ENCODE data around the genes PTMS and CDCA3.

DNA sequence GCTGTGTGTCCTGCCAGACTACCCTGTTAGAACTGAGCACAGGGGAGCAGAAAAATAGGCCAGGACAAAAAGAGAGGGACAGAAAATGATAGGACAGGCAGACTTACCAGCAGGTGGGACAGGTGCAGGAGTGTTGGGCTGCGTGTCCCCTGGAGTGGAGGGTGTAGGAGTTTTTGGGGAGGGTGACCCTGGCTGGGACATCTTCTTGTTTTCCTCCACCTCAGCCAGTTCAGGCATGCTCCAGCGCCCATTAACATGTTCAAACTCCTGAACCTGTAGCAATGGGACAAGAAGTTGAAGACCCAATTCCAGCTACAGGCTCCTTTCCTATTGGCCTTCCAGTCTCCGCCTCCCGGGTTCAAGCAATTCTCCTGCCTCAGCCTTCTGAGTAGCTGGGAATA lies 13.5 kb upstream of the NOP2 start:
- RAMPAGE, long total RNA, result no peak
- RRBS, result no CpG with 5 or more reads among the region's 4 CpGs

- RAMPAGE, long total RNA, result no peak
- RRBS, result no CpG with 5 or more reads among the region's 3 CpGs
These were observed 4.7 kb upstream of the CHD4 start for GRCh38 chr12:6611980-6612105.

DNA sequence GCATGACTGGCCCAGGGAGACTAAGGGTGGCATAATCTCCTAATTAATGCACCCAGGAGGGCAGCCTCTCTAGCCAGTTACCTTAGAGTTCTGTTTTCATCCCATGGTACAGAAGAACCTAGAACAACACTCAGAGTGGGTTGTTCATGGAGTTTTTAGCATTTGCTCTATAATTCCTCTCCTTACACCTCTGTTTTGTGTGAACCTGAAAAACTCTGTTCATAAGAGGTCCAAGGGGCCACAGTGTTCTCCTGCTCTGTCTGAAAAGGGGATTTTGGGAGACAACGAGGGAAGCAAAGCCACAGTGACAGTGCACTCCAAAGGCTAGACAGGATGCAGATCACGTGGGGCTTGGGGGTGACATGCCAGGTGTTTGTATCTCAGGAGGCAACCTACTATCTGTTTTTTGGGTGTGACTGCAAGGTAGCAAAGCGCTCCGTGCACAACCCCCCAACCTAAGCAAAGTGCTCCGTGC lies 5.0 kb upstream of the CHD4 start:
- RAMPAGE, long total RNA, result no peak
- RRBS, result no CpG with 5 or more reads among the region's 5 CpGs

GRCh38 chr12:6612581-6613445 lies 5.6 kb upstream of the CHD4 start:
- RAMPAGE, long total RNA, result no peak
- RRBS, result 14% methylated on average over 1 of the region's 20 CpGs

DNA sequence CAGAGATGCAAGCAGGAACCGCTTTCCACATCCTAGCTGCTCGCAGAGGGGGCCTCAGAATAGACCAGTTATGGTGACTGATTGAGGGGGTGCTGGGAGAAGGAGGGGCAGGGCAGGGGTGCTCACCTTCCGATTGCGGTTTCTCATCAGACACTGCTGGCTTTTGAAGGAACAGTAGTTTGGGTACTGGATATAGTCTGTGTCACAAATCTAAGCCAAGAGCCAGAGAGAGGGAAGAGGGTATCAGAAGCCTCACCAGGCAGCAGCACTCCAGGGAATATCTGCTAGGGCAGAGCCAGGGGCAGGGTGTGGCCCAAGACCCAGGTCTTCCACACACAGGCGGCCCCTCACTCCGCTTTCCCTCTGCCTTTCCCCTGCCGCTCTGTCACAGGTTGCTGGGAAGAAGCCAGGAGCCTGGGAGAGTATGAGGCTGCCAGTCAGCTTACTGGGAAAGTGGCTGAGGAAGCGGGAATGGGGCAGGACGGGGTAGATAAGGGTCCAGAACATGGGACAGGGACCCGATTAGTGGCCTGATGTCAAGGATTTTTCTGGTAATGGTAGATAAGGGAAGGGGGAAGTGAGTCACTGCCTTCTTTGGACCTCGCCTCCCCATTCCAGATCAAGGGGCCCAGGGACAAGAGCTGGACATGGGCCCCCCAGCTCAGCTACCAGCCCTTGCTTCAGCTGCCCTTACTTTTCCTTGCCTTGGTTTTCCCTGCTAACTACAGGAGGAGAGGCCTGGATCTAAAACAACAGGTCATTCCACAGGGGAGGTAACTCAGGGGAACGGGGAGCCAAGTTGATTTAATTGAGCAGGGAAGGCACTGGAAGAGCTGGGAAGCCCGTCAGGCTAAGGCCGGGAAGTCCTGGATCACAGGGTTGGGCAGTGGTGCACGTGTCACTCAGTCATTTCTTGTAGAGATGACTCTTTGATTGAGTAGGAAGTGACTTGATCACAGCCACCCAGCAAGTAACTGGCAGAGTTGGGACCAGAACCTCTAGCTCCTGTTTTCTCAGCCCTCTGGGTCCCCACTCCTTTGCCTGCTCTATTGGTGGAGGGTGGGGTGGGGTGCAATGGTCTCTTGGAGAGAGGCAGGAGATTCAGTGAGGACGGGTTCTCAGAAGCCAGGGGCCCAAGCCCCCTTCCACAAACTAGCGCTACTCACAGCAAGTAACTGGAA lies 3.5 kb upstream of the LPAR5 start:
- RAMPAGE, long total RNA, result no peak
- RRBS, result no CpG with 5 or more reads among the region's 17 CpGs

DNA sequence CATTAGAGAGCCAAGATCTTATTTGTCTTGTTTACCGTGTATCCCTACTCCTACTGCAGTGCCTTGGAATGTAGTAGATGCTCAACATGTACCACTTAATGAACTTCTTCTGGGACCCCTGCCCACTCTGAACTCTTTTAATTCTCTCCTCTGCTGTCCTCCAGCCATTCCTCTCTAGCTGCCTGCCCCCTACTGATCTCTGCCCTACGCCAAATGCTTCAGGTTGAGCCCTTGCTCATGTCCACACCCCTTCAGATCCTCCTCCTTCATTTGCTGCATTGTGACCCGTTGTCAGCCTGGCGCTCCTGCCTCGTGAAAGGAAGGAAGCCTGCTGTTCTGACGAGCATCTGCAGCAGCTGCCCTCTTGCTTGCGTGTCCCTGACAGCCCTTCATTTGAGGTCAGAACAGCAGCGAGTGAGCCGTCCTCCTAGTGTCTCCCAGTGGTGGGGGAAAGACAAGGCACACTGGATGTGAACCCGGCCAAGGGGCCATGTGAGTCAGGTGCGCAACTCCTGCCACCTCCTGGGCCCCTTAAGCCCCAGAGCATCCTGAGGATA lies 2.9 kb upstream of the PIANP start:
- RAMPAGE, long total RNA, result no peak
- RRBS, result no CpG with 5 or more reads among the region's 11 CpGs

GRCh38 chr12:6708549-6709385 lies 8.2 kb upstream of the PIANP start:
- RAMPAGE, long total RNA, result no peak
- RRBS, result no CpG with 5 or more reads among the region's 26 CpGs

- RAMPAGE, long total RNA, result no peak
- RRBS, result 1% methylated on average over 34 of the region's 85 CpGs
These were observed at the start of gene PTMS for GRCh38 chr12:6765982-6766796. TSS of gene PTMS (plus strand) at chr12:6766363.

DNA sequence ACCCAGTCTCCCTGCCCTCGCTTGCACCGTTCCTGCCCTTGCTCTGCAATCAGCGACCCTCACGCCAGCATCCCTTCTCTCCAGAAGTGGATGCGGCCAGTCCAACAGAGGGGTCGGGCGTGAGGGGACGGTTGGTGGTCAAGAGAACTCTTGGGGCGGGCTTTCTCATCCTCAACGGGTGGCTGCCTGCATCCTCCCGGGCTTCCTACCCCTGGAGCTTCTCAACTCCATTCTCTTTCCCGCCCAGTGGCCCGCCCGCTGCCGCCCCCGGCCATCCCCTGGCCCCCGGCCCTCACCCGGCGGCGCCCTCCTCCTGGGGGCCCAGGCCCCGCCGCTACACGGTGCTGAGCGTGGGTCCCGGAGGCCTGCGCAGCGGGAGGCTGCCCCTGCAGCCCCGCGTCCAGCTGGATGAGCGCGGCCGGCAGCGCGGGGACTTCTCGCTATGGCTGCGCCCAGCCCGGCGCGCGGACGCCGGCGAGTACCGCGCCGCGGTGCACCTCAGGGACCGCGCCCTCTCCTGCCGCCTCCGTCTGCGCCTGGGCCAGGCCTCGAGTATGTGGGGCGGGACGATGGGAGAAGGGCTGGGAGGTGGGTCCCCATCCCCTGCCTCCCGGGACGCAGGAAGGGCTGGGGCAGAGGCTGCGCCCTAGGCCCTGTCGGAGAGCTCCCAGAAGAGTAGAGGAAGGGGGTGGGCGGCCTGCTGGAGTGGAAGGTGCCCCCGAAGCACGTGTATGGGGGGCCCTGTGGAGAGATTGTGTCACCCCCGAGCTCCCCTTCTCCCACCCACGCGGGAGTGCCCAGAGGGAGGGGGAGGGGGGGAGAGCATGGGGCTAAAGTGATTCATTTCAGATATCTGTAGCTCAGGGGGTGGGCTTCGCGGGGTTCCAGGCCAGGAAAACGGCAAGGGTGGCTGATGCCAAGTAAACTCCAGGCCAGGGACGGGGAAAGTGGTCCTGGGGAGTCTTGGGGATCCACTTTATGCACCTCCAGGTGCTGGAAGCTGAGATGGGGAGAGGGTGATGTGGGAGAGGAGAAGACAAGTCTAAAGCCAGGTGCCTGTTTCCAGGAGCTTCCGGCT lies 1.5 kb downstream of the LAG3 start:
- RAMPAGE, long total RNA, result no peak
- RRBS, result 5% methylated on average over 26 of the region's 70 CpGs

- RAMPAGE, long total RNA, result no peak
- RRBS, result no CpG with 5 or more reads among the region's 9 CpGs
These were observed 1.6 kb upstream of the GPR162 start for GRCh38 chr12:6819861-6820667.

DNA sequence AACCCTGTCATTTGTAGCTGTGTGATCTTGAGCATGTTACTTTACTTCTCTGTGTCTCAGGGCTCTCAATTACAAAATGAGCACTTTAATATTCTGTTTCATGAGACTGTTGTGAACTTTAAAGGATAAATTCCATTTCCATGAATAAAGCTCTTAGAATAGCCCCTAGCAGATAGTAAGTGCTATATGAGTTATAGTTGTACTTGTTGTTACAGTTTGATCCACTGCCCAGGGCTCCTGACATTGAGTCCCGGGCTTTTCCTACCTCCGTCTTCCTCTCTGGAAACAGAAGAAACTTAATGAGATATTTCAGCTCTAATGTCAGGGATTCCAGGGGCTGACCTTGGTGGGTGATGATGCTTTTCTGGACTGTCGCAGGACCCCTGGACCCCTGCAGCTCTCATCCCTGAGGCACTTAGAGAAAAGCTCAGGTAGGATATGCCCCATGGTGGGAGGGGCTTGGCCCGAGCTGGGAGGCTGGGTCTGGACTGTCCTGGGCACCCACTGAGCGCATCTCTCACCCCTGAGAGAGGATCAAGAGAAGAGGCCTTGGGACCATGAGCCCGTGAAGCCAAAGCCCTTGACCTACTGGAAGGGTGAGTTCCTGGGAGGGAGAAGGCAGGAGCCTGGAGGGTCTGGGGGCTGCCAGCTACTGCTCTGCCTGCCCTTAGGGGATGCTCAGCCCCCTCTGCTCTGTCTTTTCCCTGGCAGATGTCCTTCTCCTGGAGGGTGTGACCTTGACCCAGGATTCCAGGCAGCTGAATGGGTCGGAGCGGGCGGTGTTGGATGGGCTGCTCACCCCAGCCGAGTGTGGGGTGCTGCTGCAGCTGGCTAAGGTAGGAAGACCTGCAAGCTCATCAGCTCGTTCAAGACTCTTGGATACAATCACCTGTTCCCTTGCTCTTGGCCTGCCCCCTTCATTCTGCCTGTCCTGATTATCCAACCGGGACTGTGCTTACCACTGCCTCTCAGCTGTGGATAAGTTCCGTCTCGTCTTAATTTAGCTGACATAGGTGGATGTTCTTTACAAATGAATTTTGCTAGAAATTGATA lies 5.3 kb downstream of the P3H3 start:
- RAMPAGE, long total RNA, result no peak
- RRBS, result no CpG with 5 or more reads among the region's 14 CpGs

DNA sequence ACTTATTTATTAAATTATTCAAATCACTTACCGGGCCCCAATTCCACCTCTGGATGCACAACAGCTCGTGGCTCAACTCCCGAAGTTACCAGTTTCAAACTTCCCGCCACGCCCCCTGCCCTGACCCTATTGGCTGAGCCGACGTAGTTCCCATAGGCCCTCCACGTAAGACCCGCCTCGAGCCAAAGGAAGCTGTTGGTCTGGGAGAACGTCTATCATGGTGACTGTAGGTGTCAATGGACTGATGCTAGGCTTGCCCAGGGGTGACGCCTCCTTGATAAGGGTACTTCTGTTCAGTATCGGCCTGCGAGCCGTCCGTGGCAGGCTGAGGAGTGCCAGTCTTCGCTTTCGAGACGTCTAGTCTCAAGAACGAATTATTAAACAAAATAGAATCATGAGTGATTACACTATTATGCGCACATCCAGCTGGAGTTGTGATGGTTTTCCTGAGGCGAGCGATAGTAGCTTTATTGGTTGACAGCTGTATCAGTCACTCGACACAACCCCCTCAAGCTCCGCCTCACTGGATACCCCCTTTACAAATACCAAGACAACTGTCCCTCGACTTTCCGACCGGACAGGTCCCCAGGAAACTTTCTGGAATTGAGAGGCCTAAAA lies at the start of gene CDCA3:
CDCA3 (minus strand) TSS at position 96 of the 618 bp plus-strand sequence.
- RAMPAGE, long total RNA, result start-site peak on the minus strand centred at position 72 of the sequence, 49 bp wide, 24 and 7 reads in 2 replicates
- RRBS, result 0% methylated on average over 1 of the region's 28 CpGs

DNA sequence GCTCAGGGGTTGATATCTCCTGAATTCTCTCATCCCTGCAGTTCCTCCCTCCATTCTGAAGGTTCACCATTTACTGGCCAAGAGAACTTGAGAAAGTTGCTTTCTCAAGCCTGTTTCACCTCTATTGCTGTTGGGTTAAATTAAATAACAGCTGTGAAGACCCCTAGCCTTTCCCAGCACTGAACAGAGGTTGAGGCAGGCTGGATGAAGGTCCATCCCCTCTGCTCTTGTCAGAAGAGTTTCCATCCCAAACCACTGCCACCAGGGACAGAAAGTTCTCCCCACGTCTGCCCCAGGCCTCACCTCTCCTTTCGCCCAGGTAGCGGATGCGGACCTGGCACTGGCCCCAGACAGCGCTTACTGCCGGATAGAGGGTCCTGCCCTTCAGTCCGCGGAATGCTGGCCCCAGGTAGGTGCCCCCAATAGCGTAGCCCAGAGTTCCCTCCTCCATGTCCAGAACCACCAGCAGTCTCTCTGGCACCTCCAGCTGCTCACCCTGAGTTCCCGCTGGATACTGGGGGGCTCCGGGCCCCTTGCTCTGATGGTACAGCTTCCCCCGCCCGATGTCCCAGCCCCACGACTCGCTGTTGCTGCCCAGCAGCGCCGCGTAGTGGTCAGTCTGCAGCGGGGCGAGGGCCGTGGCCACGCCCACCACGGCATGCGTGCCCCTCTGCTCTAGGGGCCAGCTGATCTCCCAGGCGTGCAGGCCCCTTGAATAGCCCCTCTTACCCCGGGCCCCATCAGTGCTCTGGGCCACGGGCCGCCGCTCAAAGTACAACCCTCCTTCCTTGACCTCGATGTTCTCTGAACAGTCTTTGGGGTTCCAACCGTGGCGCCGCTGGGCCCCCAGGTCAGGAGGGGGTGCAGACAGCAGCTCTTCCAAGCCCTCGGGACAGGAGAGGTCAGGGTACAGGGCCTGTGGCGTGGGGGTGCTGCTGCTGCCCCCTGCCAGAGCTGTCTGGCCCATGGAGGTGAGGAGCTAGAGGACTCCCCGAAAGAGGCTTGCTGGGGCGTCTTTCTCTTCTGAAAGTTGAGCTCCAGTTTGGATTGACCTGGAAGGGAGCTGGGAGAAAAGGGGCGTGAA lies 826 bp downstream of the SPSB2 start:
- RAMPAGE, long total RNA, result no peak
- RRBS, result no CpG with 5 or more reads among the region's 38 CpGs

- RAMPAGE, long total RNA, result start-site peak on the plus strand at chr12:6963183-6963233, 86 and 150 reads in 2 replicates
- RRBS, result 33% methylated on average over 6 of the region's 34 CpGs
These were observed 7.7 kb downstream of the PHB2 start for GRCh38 chr12:6962532-6963441.

- RAMPAGE, long total RNA, result start-site peak on the minus strand at chr12:6967565-6967609, 184 and 248 reads in 2 replicates
- RRBS, result no CpG with 5 or more reads among the region's 14 CpGs
These were observed 2.9 kb downstream of the PHB2 start for GRCh38 chr12:6967394-6968183.

DNA sequence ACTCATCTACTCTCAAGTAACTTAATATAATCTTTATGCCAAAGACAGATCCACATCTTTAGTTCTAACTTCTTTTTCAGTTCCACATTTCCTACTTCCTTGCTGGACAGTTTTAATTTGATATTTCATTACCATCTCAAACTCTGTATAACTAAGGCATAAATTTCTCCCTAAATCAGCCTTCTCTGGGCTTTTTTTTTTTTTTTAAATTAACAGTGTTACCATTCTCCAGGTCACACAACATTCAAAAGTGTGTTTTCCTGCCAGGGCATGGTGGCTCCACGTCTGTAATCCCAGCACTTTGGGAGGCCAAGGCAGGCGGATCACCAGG lies 23.4 kb downstream of the LPCAT3 start:
- RAMPAGE, long total RNA, result no peak
- RRBS, result no CpG with 5 or more reads among the region's 2 CpGs

- RAMPAGE, long total RNA, result no peak
- RRBS, result no CpG with 5 or more reads among the region's 11 CpGs
These were observed 2.3 kb upstream of the C1RL start for GRCh38 chr12:7111146-7111783.

DNA sequence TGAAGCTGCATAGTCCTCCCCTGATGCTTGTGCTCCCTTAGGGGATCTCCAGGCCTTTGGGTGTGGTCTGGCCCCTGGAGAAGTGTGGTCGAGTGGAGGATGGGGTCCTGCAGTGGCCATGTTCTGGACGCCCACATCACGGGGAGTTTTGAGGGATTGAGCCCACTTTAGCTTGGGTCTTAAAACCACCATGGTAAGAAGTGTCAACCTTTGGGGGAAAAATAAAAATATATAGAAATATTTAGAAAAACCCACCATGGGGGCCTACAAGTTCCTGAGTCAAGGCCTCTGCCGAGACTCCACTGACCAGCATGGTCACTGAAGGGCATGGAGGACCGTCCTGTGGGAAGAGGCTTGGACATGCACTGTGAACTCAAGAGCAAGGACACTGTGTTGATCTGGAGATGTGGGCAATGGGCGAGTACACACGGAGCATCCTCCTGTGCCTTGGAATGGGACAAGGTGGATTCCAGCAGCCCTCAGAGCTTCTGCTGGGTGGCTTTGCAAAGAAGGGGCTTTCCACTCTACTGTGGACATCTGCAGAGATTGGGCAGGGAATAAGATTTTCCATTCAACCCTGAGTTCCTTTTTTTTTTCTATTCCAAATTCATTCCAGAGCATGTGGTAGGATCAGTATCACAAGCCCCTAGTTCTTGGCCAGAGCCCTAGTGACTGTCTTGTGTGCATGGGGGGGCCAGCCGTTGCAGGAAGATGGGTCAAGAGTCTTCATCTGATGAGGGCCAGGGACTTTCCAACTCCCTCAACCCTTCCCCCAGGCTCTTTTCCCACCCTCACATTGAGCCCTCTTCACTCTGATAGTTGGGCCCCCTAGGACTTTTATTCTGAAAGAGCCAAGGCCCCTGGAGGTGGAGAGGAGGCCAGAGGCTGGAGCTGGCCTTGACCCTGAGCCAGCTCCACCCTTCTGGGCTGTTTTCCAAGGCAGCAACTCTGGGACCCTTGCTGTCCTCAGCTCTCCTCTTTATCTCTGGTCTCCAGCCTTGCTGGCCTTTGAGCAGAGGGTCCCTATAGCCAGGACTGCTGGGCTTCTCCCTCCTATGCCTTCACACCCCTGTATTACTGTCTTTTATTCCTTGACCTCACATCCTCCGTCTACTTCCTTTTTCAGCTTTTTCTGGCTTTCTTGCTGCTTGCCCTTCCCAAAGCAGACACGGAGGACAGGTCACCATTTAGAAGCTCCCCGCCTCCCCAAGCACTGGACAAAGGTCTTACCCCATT lies 6.0 kb downstream of the RBP5 start:
- RAMPAGE, long total RNA, result no peak
- RRBS, result no CpG with 5 or more reads among the region's 11 CpGs

DNA sequence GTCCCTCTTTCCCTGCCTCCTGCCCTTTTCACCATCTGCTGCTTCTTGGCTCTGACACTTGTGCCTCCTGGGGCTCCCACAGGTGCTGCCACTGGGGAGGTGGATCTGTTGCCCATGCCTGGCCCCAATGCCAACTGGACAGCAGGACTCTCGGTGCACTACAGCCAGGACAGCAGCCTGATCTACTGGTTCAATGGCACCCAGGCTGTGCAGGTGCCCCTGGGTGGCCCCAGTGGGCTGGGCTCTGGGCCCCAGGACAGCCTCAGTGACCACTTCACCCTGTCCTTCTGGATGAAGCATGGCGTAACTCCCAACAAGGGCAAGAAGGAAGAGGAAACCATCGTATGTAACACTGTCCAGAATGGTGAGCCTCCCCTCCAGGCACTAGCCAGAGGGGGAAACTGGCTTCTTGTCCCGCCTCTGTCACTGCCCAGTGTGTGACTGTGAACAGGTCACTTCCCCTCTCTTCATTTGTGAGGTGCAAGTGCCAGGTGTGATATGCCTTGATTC lies 6.6 kb downstream of the CLSTN3 start:
- RAMPAGE, long total RNA, result no peak
- RRBS, result no CpG with 5 or more reads among the region's 4 CpGs

DNA sequence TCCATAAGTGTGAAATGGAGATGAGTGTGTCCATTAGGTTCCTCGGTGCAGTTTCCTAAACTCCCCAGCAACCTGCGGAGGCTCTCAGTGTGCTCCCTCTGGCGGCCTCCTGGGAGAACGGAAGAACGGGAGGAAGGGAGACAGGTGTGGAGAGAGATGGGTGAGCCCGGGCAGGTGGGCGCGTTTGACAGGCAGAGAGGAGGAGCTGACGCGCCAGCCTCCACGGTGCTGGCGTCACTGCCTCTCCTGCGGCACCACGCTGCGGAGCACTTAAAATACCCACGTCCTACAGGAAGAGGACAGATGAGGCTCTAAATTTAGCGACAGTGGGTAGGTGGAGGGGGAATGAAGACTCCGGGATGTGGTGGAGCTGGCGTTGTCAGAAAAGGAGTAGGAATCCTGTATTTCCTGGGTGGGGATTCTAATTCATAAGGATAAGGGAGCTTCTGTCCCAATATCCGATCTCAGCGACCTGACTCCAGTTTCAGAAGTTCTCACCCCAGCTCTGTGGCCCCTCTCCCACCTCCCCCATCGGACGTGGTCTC lies 26.7 kb upstream of the PEX5 start:
- RAMPAGE, long total RNA, result no peak
- RRBS, result no CpG with 5 or more reads among the region's 23 CpGs